Glomerular endothelial cell (primary cell): ENCODE measurements around a stretch of chr22.

DNA sequence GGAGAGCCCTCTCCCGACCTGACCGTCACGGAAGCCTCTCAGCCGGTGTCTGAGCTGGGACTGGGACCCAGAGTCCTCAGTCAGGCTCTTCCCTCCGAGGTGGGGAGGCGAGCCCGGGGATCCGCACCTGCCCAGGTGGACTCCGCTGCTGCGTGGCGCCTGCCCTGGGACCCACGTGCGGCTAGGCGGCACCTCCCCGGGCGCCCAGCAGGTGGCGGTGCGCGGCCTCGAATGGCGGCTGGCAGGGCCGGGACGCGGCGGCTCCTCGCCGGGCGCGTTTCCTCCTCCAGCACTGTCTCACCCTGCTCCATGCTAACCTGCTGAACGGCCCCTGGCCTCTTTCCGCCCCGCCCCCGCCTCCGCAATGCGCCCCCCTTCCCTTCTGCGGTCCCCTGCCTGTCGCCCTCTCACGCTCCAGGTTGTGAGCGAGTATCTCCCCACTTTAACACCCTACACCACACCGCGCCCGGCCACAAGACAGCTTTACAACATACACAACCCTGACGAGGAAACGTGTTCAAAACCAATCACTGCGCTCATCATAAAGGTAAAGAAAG lies 26.0 kb upstream of the ATXN10 start:
- RAMPAGE, long total RNA = no peak

GRCh38 chr22:45859173-45860240 lies 117.5 kb downstream of the WNT7B start:
- RAMPAGE, long total RNA = no peak

DNA sequence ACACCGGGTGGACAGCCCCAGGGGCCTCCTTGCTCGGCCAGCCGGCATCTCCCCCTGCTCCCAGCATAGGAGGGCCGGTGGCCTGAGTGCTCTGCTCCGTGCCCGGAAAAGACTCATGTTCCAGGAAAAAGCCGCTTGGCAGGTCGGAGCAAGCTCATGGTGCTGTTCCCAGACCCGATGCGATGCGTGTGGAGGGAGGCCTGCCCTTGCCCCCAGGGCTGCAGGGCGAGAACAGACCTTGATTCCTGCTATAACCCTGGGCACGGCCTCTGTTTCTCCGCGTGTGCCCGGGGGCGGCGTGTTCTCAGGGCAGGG lies 30.4 kb upstream of the WNT7B start:
- RAMPAGE, long total RNA = no peak

DNA sequence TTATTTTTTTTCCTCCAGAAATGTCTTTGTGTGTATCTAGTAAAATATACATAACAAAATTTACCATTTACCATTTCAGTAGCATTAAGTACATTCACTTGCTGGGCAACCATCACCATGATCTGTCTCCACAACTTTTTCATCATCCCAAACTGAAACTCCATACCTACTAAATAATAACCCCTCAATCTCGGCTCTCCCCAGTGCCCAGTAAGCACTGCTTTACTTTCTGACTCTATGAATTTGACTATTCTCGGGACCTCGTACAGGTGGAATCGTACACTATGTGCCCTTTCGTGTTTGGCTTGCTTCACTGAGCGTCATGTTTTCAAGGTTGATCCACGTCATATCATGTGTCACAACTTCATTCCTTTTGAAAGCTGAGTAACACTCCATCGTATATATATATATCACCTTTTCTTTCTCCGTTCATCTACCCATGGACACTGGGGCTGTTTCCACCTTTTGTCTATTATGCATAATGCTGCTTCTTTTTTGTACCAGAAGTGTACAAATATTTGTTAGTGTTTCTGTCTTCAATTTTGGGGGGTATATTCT lies 56.8 kb upstream of the WNT7B start:
- RAMPAGE, long total RNA = no peak

- RAMPAGE, long total RNA = no peak
These were observed 66.8 kb upstream of the WNT7B start for GRCh38 chr22:46043726-46044262.

DNA sequence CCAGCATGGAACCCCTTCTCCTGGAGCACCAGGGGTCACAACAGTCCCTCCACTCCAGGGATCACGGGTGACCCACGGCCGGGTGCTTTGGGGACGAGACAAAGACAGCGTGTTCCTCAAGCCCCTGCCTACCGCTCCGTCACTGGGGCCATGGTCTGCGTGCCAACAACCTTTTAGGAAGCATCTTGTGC lies 67.2 kb upstream of the WNT7B start:
- RAMPAGE, long total RNA = no peak

GRCh38 chr22:46045516-46046017 lies 68.6 kb upstream of the WNT7B start:
- RAMPAGE, long total RNA = no peak

- RAMPAGE, long total RNA = no peak
These were observed 76.4 kb upstream of the WNT7B start for GRCh38 chr22:46053210-46054001.

DNA sequence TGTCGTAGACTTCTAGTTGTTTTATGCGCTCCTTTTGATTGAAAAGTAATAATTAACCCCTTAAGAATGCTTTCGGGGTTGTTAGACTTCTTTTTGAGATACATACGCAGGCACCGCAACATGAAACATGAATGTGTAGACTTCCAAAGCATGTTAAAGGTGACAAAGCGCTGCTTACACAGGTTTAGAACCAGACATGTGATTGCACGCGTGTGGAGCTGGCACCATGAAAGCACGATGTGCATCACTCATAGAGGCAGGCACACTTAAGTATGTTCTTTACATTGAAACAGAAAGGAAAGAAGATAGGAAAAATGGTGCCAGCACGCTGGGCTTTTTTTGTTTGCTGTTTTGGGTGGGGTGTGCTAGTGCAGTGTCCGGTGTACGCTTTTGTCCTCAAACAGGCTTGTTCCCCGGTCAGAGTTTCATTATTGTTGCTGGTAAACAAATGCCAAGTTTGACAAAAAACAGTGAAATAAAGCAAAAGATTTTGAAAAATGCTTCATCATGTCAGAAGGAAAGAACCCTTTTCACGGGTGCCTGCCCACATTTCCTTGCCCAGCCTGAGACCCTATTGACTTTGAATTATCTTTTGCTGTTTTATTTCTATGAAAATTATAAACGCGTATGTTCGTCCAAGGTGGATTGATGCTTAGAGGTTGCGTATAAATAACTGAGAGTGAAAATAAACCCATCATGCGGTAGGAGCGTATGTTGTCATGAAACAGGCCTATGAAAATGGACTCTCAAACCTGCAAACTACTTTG lies 83.5 kb upstream of the PPARA start:
- RAMPAGE, long total RNA = no peak

DNA sequence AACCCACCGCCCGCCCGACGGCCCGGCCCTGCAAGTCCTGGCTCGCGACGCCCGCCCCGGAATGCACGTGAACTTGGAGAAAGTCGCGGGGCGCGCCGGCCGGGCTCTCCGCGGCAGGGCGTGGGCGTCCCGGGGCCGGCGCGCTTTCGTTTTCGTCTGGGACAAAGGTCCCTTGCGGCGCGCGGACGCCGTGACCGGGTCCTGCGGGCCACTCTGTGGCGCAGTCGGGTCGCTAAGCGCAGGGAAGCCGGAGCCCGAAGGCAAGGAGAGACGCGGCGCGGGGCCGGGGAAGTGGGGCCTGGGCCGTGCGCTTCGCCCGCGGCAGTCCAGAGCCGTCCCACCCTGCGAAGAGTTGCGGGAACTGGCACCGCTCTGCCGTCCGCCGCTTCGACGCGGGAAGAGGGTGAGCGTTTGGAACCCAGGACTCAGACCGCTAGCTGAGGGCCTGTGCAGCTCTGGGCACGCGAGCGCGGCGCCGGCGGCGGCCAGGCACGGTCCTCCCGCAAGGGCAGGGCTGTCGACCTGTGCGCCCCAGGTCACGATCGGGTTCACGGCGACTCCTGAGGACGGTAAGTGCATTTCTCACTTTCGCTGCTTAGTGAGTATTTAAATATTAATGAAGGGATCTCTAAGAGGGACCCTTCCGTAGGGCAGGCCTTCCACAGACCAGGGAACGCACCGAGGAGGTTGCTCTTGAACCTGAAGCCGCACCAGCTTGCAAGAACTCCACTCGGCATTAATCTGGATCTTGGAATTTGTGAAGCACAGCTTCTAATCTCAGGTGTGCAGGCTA lies 78.0 kb upstream of the PPARA start:
- RAMPAGE, long total RNA = no peak

DNA sequence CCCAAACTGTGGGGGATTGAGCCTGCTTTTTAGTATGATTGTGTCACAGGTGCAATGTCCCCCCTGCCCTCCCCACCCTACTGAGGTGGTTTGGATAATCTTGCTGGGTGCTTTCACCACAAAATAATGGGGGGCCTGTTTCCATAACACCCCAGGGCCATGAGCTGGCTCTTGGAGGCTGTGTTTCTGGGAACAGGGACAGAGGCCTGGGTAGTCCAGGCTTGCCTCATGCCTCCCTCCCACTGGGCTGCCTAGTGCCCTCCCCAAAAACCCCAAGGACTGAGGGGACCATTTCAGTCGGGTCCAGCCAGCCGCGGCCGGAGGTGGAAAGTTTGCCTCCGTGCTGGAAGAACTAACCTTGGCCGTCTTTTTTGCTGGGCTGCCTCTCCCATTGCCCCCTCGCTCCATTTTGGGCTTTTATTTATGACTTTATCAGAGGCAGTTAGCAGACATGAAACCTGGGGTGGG lies 76.8 kb upstream of the PPARA start:
- RAMPAGE, long total RNA = no peak

DNA sequence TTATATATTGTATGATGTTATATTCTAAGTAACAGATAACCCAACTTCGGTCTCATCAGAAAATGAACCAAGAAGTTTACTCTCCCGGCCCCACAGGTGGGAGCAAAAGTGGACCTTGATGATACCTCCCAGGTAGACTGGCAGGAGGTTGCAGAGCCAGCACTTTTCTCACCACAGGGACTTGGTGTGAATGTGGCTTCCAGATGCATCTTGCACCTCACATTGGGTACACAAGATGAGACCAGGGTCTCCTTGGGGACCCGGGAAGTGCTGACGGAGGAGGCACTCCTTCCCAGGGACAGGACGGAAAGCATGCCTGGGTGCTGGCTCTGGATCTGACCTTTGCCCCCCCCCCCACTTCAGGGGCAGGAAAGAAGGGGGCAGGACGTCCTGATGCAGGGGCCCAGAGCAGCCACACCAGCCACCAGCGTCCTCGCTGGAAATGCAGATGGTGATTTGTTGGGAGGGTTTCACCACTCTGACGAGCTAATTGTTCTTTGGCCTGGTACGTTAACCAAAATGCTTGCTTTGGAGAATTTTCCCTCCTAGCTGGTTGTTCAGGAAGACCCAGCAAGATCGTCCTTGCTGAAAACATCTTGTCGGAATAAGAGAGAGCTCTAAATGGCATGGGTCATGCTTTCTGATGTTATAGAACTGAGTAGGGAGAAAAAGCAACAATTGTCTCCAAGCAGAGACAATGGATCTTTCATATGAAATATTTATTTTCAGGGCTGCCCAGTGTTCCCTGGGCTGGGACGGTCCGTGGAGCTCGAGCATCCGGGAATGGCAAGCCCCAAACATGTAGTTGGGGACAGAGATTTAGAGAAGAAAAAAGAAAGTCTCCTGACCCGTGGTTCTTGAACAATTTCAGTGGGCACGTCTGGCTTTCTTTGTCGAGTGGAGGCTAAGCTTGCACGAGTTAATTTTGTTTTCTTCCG lies 74.4 kb upstream of the PPARA start:
- RAMPAGE, long total RNA = no peak

- RAMPAGE, long total RNA = no peak
These were observed 66.6 kb upstream of the PPARA start for GRCh38 chr22:46083684-46084100.

GRCh38 chr22:46104051-46105208 lies 45.9 kb upstream of the PPARA start:
- RAMPAGE, long total RNA = no peak

- RAMPAGE, long total RNA = no peak
These were observed 8.8 kb downstream of the CDPF1 start for GRCh38 chr22:46241106-46241800.

GRCh38 chr22:46336145-46337144 lies 931 bp downstream of the TRMU start:
- RAMPAGE, long total RNA = no peak

- RAMPAGE, long total RNA = no peak
These were observed 18.1 kb downstream of the TRMU start for GRCh38 chr22:46353544-46354059.

DNA sequence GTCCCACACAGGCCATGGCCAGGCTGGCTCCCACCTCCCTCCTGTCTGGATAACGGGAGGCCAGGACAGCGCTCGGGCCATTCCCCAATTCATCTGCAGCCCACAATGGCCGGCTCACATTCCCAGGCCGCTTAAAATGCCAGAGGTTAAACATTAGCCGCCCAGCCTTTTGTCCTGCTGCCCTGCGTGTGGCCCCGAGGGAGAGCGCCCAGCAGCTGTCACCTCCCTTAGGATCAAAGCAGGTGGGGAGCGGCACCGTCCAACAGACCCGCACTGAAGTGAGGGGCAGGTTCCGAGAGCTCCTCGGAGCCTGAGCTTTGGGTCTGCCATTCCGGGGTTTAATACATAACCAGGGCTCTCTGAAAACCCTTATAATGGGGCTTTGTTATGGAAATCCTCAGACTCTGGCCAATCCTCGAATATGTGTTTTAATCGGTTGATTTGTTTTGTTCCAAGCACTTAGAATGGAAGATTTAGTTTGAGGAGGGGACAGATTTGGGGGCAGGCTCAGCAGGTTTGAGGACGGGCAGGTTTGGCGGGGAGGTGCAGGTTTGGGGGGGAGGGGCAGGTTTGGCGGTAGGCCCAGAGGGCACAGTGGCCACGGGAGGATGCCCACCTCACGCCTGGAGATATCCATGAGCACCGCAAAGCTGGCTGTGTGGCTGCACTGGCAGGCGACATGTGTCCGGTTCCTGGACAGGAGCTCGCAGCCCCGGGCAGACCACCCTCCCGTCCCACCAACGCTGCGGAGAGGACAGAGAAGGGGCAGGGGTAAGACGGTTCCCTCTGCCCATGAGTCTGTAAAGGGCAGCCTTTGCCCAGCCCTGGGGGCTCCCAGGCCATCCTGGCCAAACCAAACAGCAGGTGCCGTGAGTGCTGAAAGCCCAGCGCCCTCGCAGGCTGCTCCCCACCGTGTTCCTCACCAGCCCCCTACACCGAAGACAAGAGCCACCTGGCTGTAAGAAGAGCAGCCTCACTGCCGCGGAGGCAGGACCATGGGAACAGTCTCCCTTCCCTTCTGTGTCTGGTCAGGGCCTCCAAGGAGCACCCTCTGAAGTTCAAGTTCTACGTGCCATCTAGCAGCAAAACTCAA lies 42.8 kb downstream of the TRMU start:
- RAMPAGE, long total RNA = no peak

DNA sequence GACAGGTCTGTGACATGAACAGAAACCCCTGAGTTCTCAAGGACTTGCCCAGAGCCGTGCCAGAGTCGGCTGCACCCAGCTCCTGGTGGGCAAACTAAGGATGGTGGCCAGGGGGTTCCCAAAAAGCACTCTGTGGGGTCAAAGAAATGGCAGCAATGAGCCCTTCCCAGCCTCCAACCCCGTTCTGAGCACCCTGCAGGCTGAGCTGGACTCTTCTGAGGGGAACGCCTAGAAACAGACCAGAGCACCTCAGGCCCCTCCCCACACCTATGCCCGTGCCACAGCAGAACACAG lies 97.9 kb downstream of the CELSR1 start:
- RAMPAGE, long total RNA = no peak

GRCh38 chr22:46463861-46464588 lies 73.4 kb downstream of the CELSR1 start:
- RAMPAGE, long total RNA = no peak